ENCODE measurements around a stretch of chr9.

- RRBS, 2 experiments: 90 to 96% methylated on average over 2 of the region's 5 CpGs
CAGE:
- cytosol, long polyA minus RNA: no peak
- cytosol, long polyA plus RNA: no peak
- long polyA plus RNA: no peak
- nucleus, long polyA minus RNA: no peak
- nucleus, long polyA plus RNA: no peak
These were observed 3.8 kb upstream of the PTCH1 start for GRCh38 chr9:95512602-95513454.

DNA sequence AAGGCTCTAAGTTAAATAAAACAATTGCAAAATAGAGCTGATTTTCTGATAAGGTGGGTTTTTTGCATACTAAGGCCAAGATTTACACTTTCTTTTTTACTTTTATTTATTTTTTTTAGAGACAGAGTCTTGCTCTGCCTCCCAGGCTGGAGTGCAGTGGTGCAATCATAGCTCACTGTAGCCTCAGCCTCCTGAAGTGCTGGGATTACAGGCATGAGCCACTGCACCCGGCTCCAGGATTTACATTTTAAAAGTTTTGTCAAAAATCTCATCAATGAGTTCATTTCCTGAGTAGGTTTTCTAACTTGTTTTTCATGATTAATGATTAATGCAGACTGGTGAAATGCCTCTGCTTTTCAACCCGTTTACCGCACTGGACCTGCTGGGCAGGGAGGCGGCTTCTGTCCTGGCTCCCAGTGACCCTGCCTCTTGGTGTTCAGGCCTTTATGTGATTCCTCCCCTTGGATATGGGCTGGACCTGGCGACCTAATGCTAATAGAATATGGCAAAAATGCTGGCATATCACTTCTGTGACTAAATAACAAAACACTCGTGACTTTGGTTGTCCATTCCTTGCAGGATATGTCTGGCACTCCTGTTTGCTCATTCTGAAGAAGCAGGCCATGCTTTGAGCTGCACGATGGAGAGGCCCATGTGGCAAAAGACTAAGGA lies 79.8 kb upstream of the PTCH1 start:
- RRBS, 2 experiments: no CpG with 5 or more reads among the region's 7 CpGs
CAGE:
- cytosol, long polyA minus RNA: no peak
- cytosol, long polyA plus RNA: no peak
- long polyA plus RNA: no peak
- nucleus, long polyA minus RNA: no peak
- nucleus, long polyA plus RNA: no peak

- RRBS, 2 experiments: no CpG with 5 or more reads among the region's 1 CpG
CAGE:
- cytosol, long polyA minus RNA: no peak
- cytosol, long polyA plus RNA: no peak
- long polyA plus RNA: no peak
- nucleus, long polyA minus RNA: no peak
- nucleus, long polyA plus RNA: no peak
These were observed 166.5 kb upstream of the ERCC6L2 start for GRCh38 chr9:95709095-95709328.

GRCh38 chr9:95757125-95757495 lies 118.4 kb upstream of the ERCC6L2 start:
- RRBS, 2 experiments: no CpG with 5 or more reads among the region's 3 CpGs
CAGE:
- cytosol, long polyA minus RNA: no peak
- cytosol, long polyA plus RNA: no peak
- long polyA plus RNA: no peak
- nucleus, long polyA minus RNA: no peak
- nucleus, long polyA plus RNA: no peak

- RRBS, 2 experiments: under 1 to 2% methylated on average over 8 to 14 of the region's 43 CpGs
CAGE:
- cytosol, long polyA minus RNA: no peak
- cytosol, long polyA plus RNA: no peak
- long polyA plus RNA: no peak
- nucleus, long polyA minus RNA: no peak
- nucleus, long polyA plus RNA: no peak
These were observed 273 bp downstream of the ERCC6L2 start for GRCh38 chr9:95875743-95876185.

- RRBS, 2 experiments: no CpG with 5 or more reads among the region's 5 CpGs
CAGE:
- cytosol, long polyA minus RNA: no peak
- cytosol, long polyA plus RNA: no peak
- long polyA plus RNA: no peak
- nucleus, long polyA minus RNA: no peak
- nucleus, long polyA plus RNA: no peak
These were observed 91.7 kb downstream of the ERCC6L2 start for GRCh38 chr9:95967061-95967794.

DNA sequence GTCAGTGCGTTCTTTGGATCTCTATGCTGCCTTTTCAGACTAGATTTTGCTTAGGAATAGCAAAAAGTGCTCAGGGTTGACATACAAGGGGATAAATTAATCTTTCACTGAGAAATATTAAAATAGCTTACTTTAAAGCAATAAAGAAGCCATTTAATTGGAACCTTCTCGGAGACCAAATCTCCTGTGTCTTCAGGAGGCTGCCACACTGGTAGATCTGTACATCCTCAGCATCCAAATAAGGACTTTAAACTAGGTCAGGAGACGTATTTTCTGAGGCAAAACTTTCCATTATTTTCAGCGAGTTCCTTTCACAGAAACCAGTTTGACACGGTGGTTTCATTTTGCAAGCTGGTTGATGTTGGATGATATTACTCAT lies 199.5 kb downstream of the ERCC6L2 start:
- RRBS, 2 experiments: no CpG with 5 or more reads among the region's 5 CpGs
CAGE:
- cytosol, long polyA minus RNA: no peak
- cytosol, long polyA plus RNA: no peak
- long polyA plus RNA: no peak
- nucleus, long polyA minus RNA: no peak
- nucleus, long polyA plus RNA: no peak

DNA sequence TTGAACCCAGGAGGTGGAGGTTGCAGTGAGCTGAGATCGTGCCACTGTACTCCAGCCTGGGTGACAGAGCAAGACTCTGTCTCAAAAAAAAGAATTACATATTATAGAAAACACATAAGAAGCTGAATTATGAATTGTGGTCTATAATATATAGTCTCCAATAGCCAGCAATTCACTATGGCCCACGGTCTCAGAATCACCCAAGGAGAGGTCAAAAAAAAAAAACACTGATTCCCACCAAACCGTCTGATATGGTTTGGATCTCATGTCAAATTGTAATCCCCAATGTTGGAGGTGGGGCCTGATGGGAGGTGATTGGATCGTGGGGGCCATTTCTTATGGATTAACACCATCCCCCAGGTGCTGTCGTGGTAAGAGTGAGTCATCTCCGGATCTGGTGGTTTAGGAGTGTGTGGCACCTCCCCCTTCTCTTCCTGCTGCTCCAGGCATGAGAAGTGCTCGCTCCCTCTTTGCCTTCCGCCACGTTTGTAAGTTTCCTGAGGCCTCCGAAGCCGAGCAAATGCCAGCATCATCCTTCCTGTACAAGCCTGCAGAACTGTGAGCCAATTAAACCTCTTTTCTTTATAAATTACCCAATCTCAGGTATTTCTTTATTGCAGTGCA lies 45.3 kb downstream of the HSD17B3 start:
- RRBS, 2 experiments: no CpG with 5 or more reads among the region's 11 CpGs
CAGE:
- cytosol, long polyA minus RNA: no peak
- cytosol, long polyA plus RNA: no peak
- long polyA plus RNA: no peak
- nucleus, long polyA minus RNA: no peak
- nucleus, long polyA plus RNA: no peak

DNA sequence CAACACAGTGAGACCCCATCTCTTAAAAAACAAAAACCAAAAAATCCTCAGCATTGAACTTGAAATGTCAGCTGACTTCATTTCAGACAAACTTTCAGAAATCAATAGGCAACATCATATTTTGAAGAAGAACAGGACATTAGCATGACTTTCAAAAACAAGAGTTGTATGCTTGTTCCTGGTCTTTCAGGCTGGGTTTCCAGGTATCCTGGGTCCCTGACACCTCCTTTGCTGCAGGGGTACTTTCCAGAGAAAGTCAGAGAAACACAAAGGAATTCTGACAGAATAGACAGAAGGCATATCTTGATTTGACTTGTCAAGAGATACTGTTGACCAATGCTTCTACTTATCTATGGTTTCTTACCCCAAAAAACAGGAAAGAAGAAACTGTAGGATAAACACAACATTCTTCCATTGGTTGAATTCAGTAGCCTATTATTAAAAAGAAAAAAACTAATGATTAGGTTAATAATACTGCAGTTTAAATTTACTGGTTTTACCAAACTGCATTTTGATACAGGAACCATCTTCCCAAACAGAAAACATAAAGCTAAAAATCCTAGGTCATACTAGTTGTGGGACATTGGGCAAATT lies 34.5 kb upstream of the HSD17B3 start:
CAGE:
- cytosol, long polyA minus RNA: no peak
- cytosol, long polyA plus RNA: no peak
- long polyA plus RNA: no peak
- nucleus, long polyA minus RNA: no peak
- nucleus, long polyA plus RNA: no peak

- RRBS, 2 experiments: no CpG with 5 or more reads among the region's 6 CpGs
CAGE:
- cytosol, long polyA minus RNA: no peak
- cytosol, long polyA plus RNA: no peak
- long polyA plus RNA: no peak
- nucleus, long polyA minus RNA: no peak
- nucleus, long polyA plus RNA: no peak
These were observed 38.9 kb downstream of the SLC35D2 start for GRCh38 chr9:96344487-96345224.

- RRBS, 2 experiments: no CpG with 5 or more reads among the region's 7 CpGs
CAGE:
- cytosol, long polyA minus RNA: no peak
- cytosol, long polyA plus RNA: no peak
- long polyA plus RNA: no peak
- nucleus, long polyA minus RNA: no peak
- nucleus, long polyA plus RNA: no peak
These were observed 38.0 kb downstream of the SLC35D2 start for GRCh38 chr9:96345572-96345845.

- RRBS, 2 experiments: no CpG with 5 or more reads among the region's 2 CpGs
CAGE:
- cytosol, long polyA minus RNA: no peak
- cytosol, long polyA plus RNA: no peak
- long polyA plus RNA: no peak
- nucleus, long polyA minus RNA: no peak
- nucleus, long polyA plus RNA: no peak
These were observed 6.2 kb downstream of the SLC35D2 start for GRCh38 chr9:96377251-96377710.

DNA sequence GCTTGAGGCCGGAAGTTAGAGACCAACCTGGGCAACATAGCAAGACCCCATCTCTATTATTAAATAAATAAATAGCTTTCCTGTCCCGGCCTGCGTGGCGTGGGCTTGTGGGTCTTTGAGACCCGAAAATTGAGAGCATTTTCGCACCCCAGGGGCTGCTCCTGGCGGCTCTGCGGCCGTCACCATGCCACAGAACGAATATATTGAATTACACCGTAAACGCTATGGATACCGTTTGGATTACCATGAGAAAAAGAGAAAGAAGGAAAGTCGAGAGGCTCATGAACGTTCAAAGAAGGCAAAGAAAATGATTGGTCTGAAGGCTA lies 11.1 kb downstream of the ZNF367 start:
- RRBS, 2 experiments: no CpG with 5 or more reads among the region's 15 CpGs
CAGE:
- cytosol, long polyA minus RNA: no peak
- cytosol, long polyA plus RNA: no peak
- long polyA plus RNA: no peak
- nucleus, long polyA minus RNA: no peak
- nucleus, long polyA plus RNA: no peak

DNA sequence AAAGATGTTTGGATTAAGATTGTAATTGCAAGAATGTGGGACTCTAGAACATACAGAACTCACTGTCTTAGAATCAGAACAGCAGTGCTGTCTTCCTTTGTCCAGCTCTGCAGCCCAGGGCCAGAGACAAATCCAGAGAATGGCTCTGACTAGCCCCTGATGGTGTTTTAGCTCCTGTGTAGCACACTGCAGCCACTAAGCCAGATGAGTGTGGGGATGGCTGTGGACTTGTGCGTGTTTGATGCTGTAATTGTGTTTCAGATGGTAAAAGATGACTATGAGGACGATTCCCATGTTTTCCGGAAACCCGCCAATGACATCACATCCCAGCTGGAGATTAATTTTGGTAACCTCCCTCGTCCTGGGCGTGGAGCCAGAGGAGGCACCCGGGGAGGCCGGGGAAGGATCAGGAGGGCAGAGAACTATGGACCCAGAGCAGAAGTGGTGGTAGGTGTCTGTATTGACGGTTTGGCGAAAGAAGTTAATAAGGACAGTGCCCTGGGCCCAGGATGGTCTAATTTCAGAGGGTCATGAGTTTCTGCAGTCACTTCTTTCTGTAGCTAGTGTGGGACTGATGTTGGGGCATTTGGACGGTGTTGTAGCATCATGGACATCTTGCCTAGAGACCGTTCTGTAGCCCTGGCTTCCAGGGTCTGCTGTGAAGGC lies 38.0 kb downstream of the HABP4 start:
- RRBS, 2 experiments: 90 to 91% methylated on average over 5 of the region's 12 CpGs
CAGE:
- cytosol, long polyA minus RNA: no peak
- cytosol, long polyA plus RNA: no peak
- long polyA plus RNA: no peak
- nucleus, long polyA minus RNA: no peak
- nucleus, long polyA plus RNA: no peak

GRCh38 chr9:96501121-96501816 lies 51.3 kb downstream of the HABP4 start:
- RRBS, 2 experiments: 94% methylated on average over 2 of the region's 8 CpGs; no CpG with 5 or more reads in 1 of the 2 experiments
CAGE:
- cytosol, long polyA minus RNA: no peak
- cytosol, long polyA plus RNA: no peak
- long polyA plus RNA: no peak
- nucleus, long polyA minus RNA: no peak
- nucleus, long polyA plus RNA: no peak

- RRBS, 2 experiments: no CpG with 5 or more reads among the region's 14 CpGs
CAGE:
- cytosol, long polyA minus RNA: no peak
- cytosol, long polyA plus RNA: no peak
- long polyA plus RNA: no peak
- nucleus, long polyA minus RNA: no peak
- nucleus, long polyA plus RNA: no peak
These were observed 73.3 kb downstream of the HABP4 start for GRCh38 chr9:96523148-96523843.

- RRBS, 2 experiments: no CpG with 5 or more reads among the region's 9 CpGs
CAGE:
- cytosol, long polyA minus RNA: no peak
- cytosol, long polyA plus RNA: no peak
- long polyA plus RNA: no peak
- nucleus, long polyA minus RNA: no peak
- nucleus, long polyA plus RNA: no peak
These were observed 8.7 kb downstream of the PRXL2C start for GRCh38 chr9:96646228-96646908.

GRCh38 chr9:96649413-96649857 lies 5.7 kb downstream of the PRXL2C start:
- RRBS, 2 experiments: no CpG with 5 or more reads among the region's 2 CpGs
CAGE:
- cytosol, long polyA minus RNA: no peak
- cytosol, long polyA plus RNA: no peak
- long polyA plus RNA: no peak
- nucleus, long polyA minus RNA: no peak
- nucleus, long polyA plus RNA: no peak

DNA sequence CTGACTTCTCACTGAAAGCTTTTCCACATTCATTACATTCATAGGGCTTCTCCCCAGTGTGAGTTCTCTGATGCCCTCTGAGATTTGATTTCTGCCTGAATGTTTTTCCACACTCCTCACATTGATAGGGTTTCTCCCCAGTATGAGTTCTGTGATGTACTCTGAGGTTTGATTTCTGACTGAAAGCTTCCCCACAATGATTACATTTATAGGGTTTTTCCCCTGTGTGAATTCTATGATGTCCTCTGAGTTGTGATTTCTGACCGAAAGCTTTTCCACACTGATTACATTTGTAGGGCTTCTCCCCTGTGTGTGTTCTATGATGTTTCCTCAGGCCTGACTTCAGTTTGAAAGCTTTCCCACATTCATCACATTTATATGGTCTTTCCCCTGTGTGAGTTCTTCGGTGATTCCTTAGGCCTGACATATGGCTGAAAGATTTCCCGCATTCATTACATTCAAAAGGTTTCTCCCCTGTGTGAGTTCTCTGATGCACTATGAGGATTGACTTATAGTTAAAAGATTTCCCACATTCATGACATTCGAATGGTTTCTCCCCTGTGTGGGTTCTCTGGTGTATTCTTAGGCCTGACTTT lies 36.1 kb downstream of the ZNF782 start:
- RRBS, 2 experiments: no CpG with 5 or more reads among the region's 4 CpGs
CAGE:
- cytosol, long polyA minus RNA: no peak
- cytosol, long polyA plus RNA: no peak
- long polyA plus RNA: no peak
- nucleus, long polyA minus RNA: no peak
- nucleus, long polyA plus RNA: no peak

GRCh38 chr9:96996715-96997198 lies 42.2 kb downstream of the CTSV start:
- RRBS, 2 experiments: no CpG with 5 or more reads among the region's 1 CpG
CAGE:
- cytosol, long polyA minus RNA: no peak
- cytosol, long polyA plus RNA: no peak
- long polyA plus RNA: no peak
- nucleus, long polyA minus RNA: no peak
- nucleus, long polyA plus RNA: no peak

Measured in HepG2 (cell line).